Hair follicle dermal papilla cell (primary cell): ENCODE measurements around the genes GAL3ST1, TCN2, DUSP18 and PATZ1.

GRCh38 chr22:30425966-30426845, 638 bp downstream of the MTFP1 start:
- CAGE, long polyA plus RNA, result no peak

- CAGE, long polyA plus RNA, result no peak
These were observed 14.9 kb upstream of the SEC14L3 start for GRCh38 chr22:30486720-30487033.

- CAGE, long polyA plus RNA, result no peak
These were observed at the start of gene GAL3ST1 for GRCh38 chr22:30573879-30575064. GAL3ST1 (minus strand) TSS chr22:30574665.

DNA sequence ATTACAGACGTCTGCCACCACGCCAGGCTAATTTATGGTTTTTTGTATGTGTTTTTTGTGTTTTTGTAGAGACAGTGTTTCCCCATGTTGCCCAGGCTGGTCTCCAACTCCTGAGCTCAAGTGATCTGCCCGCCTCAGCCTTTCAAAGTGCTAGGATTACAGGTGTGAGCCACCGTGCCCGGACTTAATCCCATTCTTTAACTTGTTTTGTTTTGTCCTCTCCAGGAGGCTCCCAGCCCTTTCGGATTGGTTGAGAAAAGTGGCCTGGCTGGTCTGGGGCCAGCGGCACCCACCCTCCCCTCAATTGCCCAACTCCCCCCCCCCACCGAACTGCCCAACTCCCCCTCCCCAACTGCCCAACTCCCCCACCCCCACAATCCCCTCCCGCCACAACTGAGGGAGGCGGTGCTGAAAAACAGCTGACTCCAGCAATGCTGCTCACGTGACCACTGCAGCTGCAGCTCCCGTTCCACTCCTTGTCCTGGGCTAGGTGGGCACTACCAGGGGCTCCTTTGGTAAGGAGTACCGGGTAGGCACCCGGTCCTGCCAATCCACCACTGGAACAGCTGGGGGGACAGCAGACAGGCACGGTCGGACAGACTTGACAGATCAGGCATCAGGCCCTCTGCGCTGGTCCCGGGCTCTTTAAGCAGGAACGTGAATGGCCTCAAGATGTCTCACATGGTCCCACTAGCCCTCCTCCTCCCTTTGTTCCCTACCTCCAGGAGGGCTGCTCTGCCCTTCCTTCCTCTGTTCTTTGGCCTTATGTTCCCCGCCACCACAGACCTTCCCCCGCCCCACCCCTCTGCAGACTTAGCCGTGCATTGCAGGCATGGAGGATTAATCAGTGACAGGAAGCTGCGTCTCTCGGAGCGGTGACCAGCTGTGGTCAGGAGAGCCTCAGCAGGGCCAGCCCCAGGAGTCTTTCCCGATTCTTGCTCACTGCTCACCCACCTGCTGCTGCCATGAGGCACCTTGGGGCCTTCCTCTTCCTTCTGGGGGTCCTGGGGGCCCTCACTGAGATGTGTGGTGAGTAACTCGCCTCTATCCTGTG, at the start of gene TCN2:
Gene TCN2, plus strand, starts transcription at position 808 of the 1,054 bp plus-strand sequence.
- CAGE, long polyA plus RNA, result no peak

DNA sequence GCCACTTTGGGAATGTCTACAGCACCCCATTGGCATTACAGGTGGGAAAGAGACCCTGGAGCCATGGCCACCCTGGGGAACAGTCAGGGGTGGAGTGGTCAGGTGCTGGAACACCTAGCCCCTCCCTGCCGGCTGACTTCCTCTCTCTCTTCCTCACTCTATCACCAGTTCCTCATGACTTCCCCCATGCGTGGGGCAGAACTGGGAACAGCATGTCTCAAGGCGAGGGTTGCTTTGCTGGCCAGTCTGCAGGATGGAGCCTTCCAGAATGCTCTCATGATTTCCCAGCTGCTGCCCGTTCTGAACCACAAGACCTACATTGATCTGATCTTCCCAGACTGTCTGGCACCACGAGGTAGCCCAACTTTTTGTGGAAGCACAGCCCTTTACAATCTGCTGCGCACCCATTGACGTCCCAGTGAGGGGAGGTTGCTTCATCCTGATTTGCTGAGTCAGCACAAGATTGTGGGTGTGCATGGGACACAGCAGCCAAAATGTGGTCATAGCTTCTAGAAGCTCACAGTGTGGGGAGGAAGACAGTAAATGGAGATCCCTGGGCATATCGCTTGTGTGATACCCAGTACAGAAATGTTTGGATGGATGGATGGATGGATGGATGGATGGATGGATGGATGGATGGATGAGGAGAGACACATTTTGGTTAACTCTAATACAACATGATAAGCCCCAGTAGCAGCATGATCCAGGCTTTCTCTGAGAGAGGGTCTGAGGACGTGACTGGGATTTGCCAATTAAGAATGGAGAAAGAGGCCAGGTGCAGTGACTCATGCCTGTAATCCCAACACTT, 8.7 kb downstream of the TCN2 start:
- CAGE, long polyA plus RNA, result no peak

GRCh38 chr22:30667554-30668399, at the start of gene DUSP18:
DUSP18 (minus strand) TSS chr22:30667875.
- CAGE, long polyA plus RNA, result no peak

DNA sequence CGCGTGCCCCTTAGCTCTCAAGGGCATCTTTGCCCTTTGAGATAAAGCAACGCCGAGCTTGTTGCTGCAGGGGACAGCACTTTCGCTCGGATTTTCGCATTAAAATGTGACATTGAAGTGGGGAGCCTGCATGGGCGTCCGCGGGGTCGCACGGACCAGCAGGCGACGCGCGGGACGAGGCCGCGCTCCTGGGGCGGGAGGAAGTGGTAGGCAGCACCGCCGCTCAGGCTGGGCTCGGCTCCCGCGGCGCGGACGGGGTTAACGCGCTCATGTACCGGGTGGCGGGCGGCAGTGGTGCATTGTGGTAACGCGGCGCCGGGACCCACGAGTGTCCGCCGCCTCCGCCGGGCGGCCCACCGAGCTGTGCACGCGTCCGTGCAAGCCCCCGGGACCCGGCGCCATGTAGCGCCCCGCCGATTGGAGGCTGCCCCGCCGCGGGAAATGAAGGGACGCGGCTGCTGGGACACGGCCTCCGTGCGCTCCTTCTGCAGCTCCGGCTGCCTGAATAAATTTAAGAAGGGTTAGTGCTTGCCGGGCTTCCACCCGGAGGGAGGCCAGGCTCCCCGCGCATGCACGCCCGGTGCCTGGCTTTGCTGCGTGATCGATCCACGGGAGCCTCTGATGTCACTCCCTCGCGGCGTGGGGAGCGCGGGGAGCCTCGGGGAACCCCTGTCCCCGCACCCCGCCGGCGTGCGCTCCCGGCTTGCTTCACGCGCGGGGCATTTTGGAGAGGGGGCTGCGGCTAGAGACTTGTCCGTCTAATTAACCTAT, 127.7 kb downstream of the OSBP2 start:
- CAGE, long polyA plus RNA, result no peak

DNA sequence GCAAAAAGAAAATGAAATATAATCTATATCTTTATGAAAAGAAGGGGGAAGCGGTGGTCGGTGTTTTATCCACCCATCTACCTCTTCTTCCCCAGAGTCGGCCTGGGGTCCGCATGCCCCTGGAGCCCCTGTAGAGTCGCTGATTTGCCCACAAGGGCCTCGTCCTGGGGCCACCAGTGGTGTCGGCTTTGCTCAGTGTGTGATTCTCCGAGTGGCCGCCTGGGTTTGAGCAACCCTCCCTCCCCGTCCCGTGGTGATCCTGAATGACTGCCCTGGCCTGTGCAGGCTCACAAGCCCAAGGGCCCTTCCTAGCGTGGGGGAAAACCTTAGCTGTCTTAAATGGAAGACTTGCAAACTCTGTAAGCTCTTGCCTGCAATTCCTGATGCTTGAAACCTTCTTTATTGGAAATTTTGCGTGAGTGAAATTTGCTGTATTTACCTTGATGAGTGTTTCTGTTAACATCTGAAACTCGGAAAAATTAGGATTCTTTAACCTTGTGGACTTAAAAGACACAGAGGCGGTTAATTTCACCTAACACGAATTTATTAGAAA, 128.4 kb downstream of the OSBP2 start:
- CAGE, long polyA plus RNA, result no peak

DNA sequence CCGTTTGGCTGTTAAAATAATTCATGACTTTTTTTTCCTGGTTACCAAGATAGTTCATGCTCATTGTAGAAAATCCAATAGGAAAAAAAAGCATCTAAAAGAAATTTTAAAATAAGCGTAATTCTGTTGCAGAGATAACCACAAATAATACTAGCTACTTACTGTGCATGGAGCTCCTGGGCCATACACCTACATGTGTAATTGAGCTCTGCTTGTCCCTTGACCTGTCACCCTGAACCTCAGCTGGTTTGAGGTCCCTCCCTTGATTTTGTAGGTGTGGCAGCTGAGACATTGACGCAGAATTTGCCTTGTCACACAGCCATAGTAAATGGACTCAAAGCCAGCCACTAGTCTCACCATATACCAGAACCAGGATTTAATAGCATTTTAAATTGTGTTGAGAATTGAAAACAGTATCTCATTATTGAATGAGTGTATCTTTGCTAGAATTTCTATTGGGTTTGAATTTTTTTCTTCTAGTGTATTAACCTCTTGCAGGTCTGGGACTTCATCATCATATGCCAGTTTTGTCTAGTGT, 135.2 kb downstream of the MORC2 start:
- CAGE, long polyA plus RNA, result no peak

DNA sequence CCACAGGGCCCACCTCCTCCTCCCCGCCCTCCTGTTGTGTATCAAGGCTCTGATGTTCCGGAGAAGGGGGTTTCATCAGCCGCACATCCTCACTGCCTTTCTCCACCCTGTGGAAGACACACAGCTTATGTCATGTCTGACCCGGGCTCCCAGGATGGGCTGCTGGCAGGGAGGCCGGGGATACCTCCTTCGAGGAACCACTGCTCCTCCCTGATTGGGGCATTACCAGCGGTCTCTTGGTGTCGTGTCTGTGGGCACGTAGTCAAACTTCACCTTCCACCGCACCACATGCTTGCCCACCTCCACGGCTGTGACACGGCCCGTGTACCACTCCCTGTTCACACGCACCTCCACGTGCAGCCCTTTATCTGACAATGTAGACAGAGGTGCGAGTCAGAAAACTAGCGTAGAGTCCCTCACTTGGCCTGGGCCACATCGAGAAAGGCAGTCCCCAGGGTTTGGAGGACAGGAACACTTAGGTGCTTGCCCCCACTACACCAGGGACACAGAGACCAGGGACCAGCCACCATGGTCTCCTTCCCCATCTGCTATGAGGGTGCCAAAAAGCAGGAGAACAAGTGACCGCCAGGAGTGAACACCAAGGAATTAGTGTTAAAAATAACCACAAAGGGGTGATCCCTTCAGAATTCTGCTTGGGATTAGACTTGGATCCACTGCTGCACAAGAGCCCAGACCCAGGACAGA, 35.8 kb downstream of the MORC2 start:
- CAGE, long polyA plus RNA, result no peak

- CAGE, long polyA plus RNA, result no peak
These were observed 2.6 kb upstream of the MORC2 start for GRCh38 chr22:30971014-30971783.

DNA sequence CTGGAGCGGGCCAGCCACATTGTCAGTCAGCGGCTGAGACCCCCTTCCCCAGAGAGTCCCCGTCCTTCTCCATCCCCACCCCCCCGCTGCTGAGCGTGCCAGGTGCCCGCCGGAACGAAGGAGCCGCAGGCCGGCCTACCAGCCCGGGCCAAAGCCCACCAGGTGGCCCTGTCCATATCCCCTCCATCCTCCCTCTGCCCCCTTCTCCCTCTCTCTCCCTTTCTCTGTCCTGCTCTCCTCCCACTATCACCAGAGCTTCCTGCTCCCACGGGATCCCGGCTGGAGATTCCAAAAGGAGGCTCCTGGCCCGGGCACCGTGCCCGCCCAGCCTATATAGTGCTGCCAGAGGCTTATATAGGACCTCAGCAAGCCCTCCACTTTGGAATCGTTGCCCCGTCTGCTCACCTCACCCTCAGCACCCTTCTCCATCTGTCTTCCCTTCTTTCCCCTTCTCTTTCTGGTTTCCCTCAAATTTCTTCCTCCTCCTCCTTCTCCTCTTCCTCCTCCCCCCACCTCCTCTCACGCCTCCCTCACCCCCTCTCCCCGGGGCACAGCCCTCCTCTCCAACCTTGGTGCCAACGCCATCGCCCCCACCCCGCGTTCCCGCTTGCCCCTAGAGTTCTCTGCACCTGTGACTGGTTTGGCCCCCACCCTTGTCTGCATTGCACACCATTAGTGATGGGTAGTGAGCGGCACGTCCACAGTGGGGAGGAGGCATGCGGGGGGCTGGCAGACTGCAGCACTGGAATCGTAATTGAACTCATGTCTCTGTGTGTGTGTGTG, 7.2 kb downstream of the SELENOM start:
- CAGE, long polyA plus RNA, result no peak

- CAGE, long polyA plus RNA, result no peak
These were observed 2.5 kb downstream of the SELENOM start for GRCh38 chr22:31104675-31105372.

DNA sequence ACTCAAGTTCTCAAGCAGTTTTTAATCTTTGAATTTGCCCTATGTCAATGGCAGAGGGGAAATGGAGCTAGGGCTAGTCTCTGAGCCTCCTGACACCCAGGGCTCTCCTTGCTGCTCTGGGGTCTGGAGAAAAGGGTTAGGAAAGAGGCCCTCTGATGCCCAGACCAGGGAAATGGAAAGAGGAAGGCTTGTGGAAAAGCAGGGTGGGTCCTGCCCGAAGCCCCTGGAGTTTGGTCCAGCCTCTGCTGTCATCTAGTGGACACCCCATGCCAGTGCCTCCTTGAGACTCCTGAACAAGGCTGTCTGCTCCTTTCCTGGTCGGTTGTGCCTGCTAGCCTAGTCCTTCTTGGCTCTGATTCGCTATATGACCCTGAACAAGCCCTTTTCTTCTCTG, 8.6 kb upstream of the PLA2G3 start:
- CAGE, long polyA plus RNA, result no peak

DNA sequence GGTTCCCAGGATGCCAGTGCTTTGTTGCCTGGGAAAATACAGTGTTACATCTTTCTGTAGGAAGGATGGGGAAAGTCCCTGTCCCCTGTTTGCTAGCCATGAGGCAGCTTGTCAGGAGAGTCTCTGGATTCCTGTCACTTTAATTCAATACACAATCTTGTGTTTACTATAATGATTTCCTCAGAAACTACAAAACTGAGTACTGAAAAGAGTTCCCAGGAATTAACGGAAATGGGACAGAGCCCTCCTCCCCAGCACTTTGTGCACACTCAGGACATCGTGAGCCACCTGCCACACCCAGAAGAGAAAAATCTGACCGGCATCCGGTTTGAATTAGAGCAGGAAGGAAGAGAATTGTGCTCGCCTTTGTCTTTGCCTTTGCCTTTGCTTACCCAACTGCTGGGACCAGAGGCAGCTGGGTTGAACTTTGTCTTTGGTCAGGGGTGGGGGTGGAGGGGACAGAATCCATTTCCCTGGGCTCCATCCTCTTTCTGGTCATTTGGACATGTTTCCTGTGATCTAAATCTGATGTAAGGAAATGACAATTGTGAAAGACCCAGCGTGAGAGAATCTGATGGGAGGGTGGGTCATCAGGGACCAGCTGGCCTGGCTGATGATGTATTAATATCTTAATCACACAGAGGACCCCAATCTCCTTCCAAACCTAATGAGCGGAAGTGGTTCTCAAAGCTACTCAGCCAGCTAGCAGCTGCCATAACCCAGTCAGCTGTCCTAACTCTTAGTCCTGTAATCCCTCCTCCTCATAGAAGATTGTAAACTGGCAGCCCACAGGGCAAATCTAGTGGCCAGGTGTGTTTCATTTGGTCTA, 1.2 kb upstream of the LIMK2 start:
- CAGE, long polyA plus RNA, result no peak

- CAGE, long polyA plus RNA, result no peak
These were observed 23.4 kb downstream of the PIK3IP1 start for GRCh38 chr22:31268668-31269451.

DNA sequence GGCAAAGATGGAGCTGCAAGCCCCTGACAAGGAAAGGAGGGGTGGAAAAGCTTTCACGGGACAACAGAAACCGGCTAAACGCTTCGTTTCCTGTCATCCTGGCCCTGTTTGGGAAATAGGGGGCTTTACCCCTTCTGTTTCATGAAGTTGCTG, 315 bp downstream of the PIK3IP1 start:
- CAGE, long polyA plus RNA, result no peak

GRCh38 chr22:31342996-31343754, 3.0 kb downstream of the PATZ1 start:
- CAGE, long polyA plus RNA, result no peak

DNA sequence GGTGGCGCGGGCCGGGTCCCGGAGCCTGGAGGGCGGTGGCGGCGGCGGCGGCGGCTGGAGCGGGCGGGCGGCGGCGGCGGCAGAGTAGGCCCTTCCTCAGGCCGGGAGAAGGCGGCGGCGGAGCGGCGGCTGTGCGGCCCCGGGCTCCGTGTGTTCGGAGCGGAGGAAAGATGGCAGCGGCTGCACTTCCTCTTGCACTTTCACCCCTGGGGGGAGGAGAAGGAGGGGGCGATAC, at the start of gene PATZ1:
Gene PATZ1, minus strand, starts transcription at position 175 of the 235 bp plus-strand sequence.
- CAGE, long polyA plus RNA, result no peak

DNA sequence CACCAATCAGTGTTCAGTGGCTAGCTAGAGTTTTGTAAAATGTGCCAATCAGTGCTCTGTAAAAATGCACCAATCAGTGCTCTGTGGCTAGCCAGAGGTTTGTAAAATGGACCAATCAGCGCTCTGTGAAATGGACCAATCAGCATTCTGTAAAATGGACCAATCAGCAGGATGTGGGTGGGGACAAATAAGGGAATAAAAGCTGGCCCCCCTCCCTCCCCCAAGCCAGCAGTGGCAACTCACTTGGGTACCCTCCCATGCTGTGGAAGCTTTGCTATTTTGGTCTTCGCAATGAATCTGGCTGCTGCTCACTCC, 5.5 kb upstream of the DRG1 start:
- CAGE, long polyA plus RNA, result no peak